Heart right ventricle (tissue), 2 donors: ENCODE results near the genes PHIP and SH3BGRL2.

GRCh38 chr6:73519803-73520029 is 1.1 kb downstream of the EEF1A1 start:
- PRO-cap, 2 experiments: no peak in any of the 2 experiments

DNA sequence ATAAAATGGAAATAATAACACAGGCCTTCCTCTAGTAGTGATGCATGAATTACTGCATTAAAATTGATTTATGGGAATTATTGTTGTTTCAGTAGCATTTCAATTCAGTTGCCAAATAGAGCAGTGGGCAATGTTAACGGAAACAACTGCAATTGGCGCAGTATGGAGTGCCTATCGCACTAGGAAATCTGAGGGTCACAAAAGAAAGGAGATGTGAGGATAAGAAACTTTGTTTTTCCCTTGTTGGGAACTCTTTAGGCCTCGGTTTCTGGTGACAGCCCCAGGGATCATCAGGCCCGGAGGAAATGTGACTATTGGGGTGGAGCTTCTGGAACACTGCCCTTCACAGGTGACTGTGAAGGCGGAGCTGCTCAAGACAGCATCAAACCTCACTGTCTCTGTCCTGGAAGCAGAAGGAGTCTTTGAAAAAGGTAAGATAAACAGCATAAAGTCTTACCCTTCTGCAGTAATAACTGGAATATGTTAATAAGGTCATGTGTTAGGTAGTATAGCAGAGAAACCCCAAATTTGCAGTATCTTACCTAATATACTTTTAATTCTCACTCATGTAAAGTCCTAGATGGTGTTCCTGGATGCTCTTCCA is 1.2 kb downstream of the CD109 start:
- PRO-cap, 2 experiments: no peak in any of the 2 experiments

- PRO-cap, 2 experiments: no peak in any of the 2 experiments
Measured at GRCh38 chr6:73840626-73841694, 145.0 kb downstream of the CD109 start.

DNA sequence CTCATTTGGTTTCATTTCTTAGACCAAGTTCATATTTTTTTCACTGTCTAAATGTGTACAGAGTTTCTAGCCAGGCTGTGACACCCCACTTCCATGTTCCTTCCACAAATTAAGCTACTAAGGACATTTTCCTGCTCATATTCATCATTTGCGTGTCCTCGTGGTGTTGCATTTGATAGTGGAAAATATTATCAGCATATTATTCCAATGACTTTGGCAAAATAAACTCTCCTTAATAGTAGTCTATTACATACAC is 599.3 kb downstream of the COL12A1 start:
- PRO-cap, 2 experiments: no peak in any of the 2 experiments

DNA sequence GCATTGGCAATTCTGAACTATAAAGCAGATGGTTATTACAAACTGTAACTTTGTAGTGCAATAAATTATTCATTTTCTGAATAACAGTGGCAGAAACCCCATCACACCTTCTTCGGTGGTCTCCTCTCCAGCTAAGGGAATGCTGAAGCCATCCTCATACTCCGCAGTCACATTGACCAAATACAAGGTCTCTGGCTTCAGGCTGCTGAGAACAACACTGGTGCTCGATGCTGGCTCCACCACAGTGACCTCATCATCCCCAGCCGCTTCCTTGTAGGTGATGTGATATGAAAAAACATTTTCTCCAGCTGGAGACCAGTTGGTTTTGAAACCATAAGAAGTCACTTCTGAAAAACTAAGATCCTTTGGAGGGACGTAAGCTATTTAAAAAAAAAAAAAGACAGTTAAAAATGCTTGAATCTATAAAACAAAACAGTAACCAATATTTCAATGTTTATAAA is 25.0 kb downstream of the COL12A1 start:
- PRO-cap, 2 experiments: no peak in any of the 2 experiments

DNA sequence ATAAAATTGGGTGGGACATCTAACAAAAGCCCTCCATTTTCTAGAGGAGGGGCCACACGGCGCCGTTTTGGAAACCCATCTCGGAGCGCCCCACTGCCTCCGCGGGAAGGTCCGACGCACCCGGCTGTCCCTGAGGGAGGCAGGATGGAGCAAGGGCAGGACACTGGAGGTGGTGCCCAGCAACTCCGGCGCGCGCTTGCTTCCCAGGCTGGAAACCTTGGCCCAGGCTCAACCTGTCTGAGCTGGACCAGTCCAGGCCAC is 4.1 kb downstream of the COL12A1 start:
- PRO-cap, 2 experiments: no peak in any of the 2 experiments

DNA sequence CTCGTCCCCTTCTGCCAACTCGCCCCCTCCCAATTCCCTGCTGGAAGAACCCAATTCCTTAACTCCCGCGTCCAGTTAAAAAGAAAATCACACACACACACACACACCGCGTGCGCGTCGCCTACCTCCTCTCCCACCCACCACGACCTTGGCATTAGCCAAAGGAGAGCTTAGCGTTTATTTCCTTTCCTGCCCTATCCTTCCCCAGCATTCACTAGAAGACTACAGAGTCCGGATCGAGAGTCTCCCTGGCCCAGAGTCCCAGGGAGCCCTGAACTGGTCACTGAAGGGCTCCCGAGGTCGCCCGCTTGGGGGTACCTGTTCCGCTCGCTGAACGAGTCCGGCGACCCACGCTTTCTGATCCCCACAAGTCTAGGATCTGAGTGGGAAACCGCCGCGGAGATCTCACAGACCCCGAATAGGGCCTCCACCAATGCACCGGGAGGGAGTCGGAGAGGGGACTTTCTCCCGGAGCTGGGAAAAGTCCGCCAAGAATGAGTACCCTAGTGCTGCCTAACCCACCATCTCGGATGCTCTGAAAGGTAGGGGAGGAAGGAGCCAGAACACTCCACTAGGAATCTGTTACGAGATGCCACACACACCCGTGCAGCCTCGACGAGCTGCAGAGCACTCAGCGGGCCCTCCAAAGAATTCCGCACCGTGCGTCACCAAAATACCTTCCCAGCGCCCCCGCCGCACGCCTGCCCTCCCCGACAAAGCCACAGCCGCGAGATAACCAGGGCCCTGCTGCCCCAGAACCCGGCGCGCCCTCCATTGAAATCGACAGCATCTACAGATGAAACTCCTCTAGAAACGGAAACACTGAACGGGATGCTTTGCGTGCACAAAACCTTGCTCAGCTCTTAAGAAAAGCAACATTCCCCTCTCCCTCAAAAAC is 909 bp downstream of the COL12A1 start:
- PRO-cap, 2 experiments: peak in 1 of 2 experiments; most common plus-strand start position 722 of the sequence (in 1)

DNA sequence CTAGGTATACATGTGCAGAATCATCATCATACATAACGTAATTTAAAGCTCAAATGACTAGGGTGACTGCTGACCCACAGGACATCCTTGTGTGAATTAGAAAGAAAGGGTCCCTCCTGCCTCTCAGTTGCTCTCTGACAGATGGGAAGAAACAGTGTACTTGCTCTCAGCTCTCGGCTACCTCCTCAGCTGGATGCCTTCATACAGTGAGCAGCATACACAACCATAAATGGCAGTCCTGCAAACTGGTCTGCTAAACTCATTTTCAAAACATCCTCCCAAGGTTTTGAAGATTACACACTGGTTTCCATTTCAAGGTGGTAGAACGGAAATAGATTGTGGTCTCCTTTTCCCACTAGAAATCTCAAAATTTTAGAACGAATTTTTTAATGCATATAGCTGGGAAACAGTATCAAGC is 26.3 kb downstream of the FILIP1 start:
- PRO-cap, 2 experiments: no peak in any of the 2 experiments

GRCh38 chr6:75663107-75663700 is 61.5 kb downstream of the SENP6 start:
- PRO-cap, 2 experiments: no peak in any of the 2 experiments

- PRO-cap, 2 experiments: no peak in any of the 2 experiments
Measured at GRCh38 chr6:75934822-75935858, 137.3 kb downstream of the IMPG1 start.

GRCh38 chr6:77087089-77087487 is 376.2 kb downstream of the HTR1B start:
- PRO-cap, 2 experiments: no peak in any of the 2 experiments

- PRO-cap, 2 experiments: no peak in any of the 2 experiments
Measured at GRCh38 chr6:77465916-77466908, 2.9 kb upstream of the HTR1B start.

GRCh38 chr6:78957795-78958998 is 90.8 kb downstream of the IRAK1BP1 start:
- PRO-cap, 2 experiments: no peak in any of the 2 experiments

DNA sequence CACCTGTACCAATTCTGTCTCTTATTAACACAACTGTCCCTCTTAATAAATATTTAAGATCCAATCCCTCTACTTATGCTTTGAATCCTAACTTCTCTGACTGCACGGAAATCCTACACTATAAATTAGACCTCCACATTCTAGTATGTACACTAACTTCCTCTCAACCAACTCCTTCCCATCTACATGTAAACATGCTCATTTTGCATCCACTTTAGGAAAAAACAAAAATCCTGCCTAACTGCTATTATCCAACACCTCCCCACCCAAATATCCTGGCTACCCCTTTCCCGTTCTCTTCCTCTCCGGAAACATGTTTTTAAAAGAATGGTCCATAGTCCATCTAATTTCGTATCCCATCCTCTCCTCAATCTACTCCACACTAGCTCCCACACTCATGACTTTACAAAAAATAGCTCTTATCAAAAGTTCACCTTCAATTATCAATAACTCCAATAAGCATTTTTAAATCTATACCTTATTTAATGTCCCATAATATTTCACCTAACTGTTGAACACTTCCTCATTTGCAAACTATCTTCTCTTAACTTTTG is 13.9 kb downstream of the PHIP start:
- PRO-cap, 2 experiments: no peak in any of the 2 experiments

GRCh38 chr6:79077413-79078406 is at the start of gene PHIP:
TSS of gene PHIP (minus strand) at chr6:79078254.
- PRO-cap, 2 experiments: peak in 2 of 2 experiments; most common plus-strand start chr6:79077879 (in 2); most common minus-strand start chr6:79078200 (in 2)

GRCh38 chr6:79419988-79420530 is 117.2 kb downstream of the LCA5 start:
- PRO-cap, 2 experiments: no peak in any of the 2 experiments

DNA sequence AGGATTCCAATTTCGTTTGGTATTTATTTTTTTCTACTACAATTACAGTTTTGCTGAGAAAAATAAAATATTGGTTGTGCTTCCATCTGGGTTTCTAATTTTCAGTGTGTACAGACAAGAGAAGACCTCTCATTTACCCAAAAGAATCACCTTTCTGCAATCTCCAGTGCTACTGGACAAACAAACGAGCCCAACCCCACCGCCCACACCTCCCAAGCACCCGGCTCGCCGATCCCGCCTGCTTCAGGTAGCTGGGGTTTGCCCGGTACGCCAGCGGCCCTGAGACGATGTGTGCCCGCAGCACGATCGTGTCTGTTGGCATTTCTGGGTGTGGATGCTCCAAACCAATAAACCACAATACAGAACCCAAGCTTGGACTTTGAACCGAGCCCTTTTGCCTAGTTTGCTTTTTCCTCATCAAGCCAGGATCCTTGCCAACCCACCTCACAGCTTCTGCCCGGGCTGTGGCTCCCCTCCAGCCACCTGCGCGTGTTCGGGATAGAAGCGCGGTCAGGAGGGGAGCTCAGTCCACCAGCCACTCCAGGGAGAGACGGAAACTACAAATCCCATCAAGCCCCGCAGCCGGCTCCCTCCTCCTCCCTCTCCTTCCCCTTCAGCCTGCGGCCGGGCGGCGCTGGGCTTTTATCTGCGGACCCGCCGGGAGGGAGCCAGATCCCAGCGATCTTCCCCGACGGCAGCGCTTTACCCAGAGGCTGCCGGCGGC is at the start of gene SH3BGRL2:
Gene SH3BGRL2 (plus strand): TSS at position 671 of the 724 bp plus-strand sequence.
- PRO-cap, 2 experiments: peak in 2 of 2 experiments; most common plus-strand start position 671 of the sequence (in 2); most common minus-strand start position 552 of the sequence (in 1)

- PRO-cap, 2 experiments: no peak in any of the 2 experiments
Measured at GRCh38 chr6:81754363-81754713, 1.9 kb upstream of the TENT5A start.

DNA sequence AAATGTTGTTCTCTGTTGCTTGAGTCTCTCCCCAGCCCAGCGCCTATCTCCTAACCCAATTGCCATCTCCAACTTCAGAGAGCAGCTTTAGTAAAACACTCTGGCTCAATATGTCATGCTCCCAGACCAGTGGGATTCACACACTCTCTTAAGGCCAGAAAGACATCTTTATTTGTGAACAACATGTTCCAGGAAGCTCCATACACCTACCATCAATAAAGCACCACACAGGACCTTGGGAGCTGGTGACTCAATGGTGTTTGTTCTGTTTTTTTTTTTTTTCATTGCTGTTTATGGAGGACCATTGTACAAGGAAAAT is 36.2 kb upstream of the TENT5A start:
- PRO-cap, 2 experiments: no peak in any of the 2 experiments

- PRO-cap, 2 experiments: peak in 1 of 2 experiments; most common plus-strand start chr6:81892083 (in 1)
Measured at GRCh38 chr6:81891903-81892362, 139.5 kb upstream of the TENT5A start.